ENCODE measurements around a stretch of chr3.

GRCh38 chr3:72443585-72444690 lies 404.3 kb downstream of the SHQ1 start:
- RRBS, result no CpG with 5 or more reads among the region's 11 CpGs

- RRBS, result no CpG with 5 or more reads among the region's 5 CpGs
Observed at GRCh38 chr3:72461975-72462319, 386.3 kb downstream of the SHQ1 start.

DNA sequence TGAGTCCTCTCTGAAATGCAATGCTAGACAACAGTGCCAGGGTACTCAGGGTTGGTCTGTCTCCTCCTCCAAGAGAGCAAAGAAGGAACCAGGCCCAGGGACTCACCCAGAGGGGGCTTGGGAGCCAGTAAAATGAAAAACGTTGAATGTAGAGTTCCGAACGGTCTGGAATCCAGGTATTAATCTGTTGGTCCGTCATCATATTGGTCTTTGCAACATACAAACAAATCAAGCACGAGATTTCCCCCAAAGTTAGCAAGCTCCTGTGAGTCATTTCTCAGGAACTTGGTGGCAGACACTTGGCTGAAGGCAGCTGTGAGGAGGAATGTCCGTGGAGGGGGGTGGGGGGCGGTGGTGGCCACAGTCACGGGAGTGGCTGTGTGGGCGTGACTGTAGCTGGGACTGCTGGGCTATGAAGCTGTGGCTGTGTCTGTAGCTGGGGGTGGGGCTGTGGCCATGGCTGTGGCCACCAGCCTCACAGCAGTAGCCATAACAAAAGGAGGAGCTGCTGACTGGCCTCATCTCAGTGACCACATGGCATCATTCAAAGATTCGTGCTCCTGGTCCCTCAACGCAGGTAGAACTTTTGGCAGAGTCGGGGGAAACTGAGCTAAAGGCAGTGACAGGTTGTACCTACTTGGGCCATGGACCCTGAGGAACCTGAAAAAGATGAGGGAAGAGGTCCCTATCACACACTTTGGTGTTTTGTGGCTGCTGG lies 360.9 kb downstream of the SHQ1 start:
- RRBS, result no CpG with 5 or more reads among the region's 12 CpGs

DNA sequence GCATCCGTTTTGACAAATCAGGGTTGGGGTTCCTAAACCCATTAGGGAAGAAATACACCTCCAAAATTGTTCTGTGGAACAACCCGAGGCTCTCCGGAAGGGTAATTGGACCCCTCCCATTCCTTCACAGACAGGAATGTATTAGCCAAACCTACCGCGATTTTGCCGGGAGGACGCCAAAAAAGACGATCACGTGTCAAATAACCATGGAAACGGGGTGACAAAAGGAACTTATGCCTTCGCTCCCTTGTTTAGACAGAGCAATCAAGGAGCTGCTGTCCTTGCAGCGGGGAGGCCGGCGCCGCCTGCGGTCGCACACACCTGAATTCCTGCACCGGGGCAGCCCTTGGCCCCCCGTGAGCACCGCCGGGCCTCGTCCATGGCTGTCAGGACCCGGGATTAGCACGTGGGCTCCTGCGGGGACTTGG lies 193.2 kb downstream of the SHQ1 start:
- RRBS, result 19% methylated on average over 4 of the region's 25 CpGs

- RRBS, result no CpG with 5 or more reads among the region's 6 CpGs
Observed at GRCh38 chr3:72739468-72740059, 108.7 kb downstream of the SHQ1 start.

DNA sequence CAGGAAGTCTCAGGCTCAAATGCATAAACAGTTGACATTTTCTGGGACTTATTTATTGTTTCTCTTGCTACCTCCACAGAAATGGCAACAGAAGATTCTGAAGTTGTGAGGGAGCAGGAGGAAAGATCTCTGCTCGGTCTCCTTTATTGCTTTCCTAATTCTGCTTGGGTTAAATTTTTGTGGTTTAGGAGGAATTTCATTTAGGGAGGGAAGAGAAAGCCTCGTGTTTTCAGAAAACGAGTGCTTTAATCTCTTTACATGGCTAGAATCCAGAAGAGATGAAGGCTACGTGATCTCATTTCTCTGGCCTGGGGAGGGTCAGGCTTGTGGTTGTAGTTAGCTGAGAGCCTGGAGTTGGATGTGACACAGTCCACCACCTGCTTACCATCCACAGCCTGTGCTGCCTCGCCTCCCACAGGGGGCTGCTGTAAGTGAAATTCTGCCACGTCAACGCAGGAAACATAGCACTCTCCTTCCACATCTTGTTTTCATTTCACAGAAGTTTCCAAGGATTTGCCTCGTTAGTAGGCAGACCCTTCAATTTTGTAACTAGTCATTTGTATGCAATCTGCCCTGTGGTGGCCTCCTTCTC lies 3.2 kb downstream of the GXYLT2 start:
- RRBS, result no CpG with 5 or more reads among the region's 8 CpGs

GRCh38 chr3:72938270-72939173 lies 50.7 kb downstream of the GXYLT2 start:
- RRBS, result no CpG with 5 or more reads among the region's 5 CpGs

DNA sequence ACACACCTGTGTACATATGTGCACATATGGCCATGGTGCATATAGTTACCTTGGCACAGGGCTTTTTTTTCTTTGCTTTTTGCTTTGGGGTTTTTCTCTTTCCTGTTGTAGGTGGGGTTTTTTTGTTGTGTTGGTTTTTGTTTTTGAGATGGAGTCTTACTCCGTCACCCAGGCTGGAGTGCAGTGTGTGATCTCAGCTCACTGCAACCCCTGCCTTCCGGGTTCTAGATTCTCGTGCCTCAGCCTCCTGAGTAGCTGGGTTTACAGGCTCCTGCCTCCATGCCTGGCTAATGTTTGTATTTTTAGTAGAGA lies 30.8 kb upstream of the PPP4R2 start:
- RRBS, result no CpG with 5 or more reads among the region's 3 CpGs

DNA sequence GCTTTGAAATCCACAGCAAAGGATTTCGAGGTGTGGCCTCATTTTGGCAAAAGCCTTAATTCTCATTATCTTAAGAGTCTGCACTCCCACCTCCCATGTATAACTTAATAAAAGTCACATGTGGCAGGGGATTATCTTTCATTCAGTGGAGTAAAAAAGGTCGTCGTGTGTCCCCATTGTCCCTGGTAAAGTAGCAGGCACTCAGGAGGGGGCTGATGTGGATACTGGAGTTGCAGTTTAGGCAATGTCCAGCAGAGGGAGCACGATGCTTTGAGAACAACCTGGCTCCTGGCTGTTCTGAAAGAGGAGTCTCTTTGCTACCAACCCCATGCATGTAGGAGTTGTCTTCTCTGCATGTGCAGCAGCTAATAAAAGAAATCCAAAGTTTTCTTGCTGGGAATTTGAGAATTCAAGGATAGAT lies 39.6 kb downstream of the EBLN2 start:
- RRBS, result no CpG with 5 or more reads among the region's 4 CpGs

DNA sequence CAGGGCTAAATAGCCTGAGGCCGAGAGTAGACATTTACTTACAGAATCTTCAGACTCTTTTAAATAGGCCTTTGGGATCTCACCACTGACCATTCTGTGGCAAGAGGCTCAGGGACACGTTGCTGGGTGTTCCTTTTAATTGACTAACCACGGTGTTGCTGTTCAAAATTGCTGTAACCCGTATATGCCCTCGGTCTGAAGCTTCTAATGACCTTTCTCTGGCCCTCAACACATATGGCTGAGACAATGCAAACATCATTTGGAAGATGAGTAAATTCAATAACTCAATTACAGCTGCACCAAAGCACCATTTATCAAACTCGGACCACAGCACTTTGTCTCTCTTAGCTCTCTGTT lies 152.5 kb downstream of the PDZRN3 start:
- RRBS, result no CpG with 5 or more reads among the region's 6 CpGs

DNA sequence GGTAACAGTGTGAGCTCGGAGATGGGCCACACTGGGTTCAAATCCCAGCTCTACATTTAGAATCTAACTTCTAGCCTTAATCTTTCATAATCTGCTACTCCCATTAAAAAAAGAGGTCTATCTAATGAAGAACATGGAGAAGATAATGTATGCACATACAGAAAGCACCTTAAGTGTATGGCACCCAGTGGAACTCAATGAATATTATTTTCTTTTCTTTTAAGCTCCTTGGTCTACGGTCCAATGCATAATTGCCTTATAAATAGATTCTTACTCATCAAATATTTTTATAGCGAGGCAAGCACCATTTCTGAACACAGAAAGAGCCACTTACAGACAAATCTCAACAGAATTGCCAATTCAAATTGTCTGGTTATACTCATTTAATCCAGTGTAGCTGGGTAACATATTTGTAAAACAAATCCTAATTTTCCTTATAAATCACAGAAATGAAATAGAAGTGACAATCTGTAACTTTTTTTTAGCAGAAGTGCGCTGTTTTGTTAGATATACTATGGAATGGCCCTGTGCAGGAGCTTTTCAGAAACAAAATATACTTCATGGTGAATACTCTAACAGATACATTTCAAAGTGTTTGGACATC lies 6.3 kb downstream of the PDZRN3 start:
- RRBS, result no CpG with 5 or more reads among the region's 4 CpGs

GRCh38 chr3:73622015-73622648 lies 2.6 kb downstream of the PDZRN3 start:
- RRBS, result no CpG with 5 or more reads among the region's 13 CpGs

- RRBS, result no CpG with 5 or more reads among the region's 16 CpGs
Observed at GRCh38 chr3:73625338-73625976, 716 bp upstream of the PDZRN3 start.

- RRBS, result no CpG with 5 or more reads among the region's 35 CpGs
Observed at GRCh38 chr3:75618505-75619038, 45.6 kb upstream of the FRG2C start.

DNA sequence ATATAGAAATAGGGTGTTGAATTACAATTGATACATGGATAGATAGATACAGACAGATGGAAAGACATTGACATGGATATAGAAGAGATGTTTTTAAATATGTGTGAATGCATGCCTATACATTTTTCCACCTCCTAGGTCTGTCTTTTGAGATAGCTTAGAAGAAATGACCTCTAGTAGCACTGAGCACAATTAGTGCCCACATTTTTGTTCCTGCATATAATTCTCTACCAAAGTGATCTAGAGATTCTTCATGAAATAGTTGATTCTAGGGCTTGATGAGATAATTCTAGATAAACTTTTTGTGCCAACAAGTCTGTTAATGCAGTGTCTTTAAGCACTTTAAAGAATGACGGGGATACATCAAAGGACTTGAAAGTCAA lies 560.1 kb upstream of the ROBO1 start:
- RRBS, result no CpG with 5 or more reads among the region's 1 CpG

GRCh38 chr3:81743422-81743862 lies 18.0 kb downstream of the GBE1 start:
- RRBS, result no CpG with 5 or more reads among the region's 4 CpGs

DNA sequence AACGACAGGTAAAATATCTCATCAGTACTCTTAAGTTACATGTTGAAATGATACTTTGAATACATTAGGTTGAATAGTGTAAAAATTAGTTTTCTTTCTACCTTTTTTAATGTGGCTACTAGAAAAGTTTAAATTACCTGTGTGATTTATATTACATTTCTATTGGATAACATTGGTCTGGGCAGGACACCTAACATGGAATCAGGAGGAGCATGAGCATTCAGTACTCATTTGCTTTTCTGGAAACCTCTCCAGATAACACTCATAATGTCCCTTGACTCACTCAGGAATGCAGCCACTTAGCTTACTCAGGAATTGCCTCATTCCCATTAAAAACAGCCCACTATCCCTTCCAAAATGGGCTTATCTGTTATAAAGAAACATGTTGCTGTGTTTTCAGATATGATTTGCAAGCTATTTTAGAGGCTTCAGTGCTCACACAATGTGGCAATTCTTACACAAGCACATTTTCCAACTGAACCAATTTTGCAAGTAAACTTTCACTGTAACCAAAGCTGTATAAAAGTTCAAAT lies 17.1 kb downstream of the GBE1 start:
- RRBS, result no CpG with 5 or more reads among the region's 1 CpG

GRCh38 chr3:81790074-81790337 lies 28.6 kb upstream of the GBE1 start:
- RRBS, result no CpG with 5 or more reads among the region's 2 CpGs

Data from AG09319 (cell line).